Transverse colon (tissue), 4 donors: ENCODE results near the gene SNX1.

DNA sequence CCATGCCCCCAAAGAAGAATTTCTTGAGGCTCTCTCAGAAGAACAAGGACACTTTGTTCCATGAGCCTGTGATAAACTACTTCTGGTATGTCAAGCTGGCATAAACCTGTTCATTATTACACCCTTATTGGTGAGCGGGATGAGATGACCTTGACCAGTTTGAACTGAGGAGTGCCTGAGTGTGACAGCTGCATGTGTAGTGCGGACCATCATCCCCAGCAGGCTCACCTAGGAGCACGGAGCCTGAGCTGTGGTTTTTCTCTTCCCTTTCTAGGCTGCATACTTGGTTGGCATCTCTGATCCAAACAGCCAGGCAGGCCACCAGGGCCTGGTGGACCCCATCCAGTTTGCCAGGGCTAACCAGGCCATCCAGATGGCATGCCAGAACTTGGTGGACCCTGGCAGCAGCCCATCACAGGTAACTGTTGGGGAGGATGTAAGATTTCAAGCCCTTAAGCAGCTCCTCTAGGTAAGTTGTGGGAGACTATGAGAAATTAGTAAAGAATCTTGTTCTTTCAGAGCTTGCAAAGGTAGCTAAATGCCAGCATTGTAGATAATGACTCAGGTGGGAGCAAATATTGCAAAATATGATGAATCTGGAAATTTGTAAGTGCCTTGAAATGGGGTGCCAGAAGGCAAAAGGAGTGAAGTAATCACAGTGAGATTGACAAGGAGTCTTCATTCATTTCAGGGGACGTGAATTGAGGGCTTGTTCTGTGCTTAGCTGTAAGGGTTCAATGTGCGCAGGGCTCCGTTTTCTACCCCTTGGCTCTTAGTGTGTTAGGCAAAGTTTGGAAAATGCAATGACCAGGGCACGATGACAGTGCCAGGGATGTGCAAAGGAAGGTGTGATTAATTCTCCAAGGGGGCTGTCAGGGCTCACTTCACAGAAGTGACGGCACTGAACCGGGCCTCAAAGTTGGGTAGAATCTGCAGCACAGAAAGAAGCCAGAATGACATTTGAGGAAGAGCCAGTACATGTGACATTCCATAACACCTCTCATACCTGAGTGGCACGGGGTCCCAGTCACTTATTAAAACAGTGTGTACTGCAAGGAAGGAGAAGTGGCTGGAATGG lies 288.7 kb upstream of the TPM1 start:
- PRO-cap, result no peak
- RAMPAGE, long total RNA, 4 experiments, result start-site peak on the plus strand in 2 of 4 experiments, centred at positions 559 to 759 of the sequence, 8 to 21 reads per replicate

DNA sequence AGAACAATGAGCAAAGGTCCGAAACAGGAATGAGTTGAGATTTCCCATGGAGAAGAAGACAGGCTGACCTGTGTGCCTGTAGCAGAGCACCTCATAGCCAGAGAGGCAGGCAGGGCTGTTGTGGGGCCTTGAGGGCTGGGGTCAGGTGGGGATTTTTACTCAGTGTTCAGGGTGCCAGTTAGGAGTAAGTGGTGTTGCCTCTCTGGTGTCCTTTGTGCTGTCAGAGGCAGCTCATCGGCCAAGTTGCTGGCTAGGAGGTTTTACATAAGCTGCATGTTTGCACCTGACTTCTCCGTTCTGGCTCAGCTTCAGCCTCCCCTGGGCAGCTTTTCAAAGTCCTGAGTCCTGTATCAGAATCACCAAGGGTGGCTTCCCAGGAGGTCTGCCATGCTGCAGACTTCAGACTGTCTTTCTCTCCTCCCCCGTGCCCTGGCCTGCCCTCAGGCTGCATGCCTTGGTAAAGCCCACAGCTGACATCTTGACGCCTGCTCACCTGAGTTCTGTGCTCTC lies 242.6 kb upstream of the TPM1 start:
- PRO-cap, result no peak
- RAMPAGE, long total RNA, 4 experiments, result no peak in any of the 4 experiments

DNA sequence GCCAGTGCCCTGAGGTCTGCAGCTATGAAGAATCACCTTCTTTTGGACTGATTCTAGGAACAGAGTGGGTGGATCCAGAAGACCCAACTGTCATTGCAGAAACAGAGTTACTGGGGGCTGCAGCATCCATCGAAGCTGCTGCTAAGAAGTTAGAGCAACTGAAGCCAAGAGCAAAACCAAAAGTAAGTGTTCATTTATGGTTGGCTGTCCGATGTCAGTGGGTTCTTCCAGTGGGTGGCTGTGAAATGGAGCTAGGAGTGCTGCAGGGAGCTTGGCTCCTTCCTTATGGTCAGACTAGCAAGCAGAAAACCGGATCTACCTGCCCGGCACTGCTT lies 222.2 kb upstream of the TPM1 start:
- PRO-cap, result unidirectional peak, plus-strand start at position 241 of the sequence
- RAMPAGE, long total RNA, 4 experiments, result start-site peak on the plus strand in 1 of 4 experiments, centred at position 195 of the sequence, 9 reads per replicate

DNA sequence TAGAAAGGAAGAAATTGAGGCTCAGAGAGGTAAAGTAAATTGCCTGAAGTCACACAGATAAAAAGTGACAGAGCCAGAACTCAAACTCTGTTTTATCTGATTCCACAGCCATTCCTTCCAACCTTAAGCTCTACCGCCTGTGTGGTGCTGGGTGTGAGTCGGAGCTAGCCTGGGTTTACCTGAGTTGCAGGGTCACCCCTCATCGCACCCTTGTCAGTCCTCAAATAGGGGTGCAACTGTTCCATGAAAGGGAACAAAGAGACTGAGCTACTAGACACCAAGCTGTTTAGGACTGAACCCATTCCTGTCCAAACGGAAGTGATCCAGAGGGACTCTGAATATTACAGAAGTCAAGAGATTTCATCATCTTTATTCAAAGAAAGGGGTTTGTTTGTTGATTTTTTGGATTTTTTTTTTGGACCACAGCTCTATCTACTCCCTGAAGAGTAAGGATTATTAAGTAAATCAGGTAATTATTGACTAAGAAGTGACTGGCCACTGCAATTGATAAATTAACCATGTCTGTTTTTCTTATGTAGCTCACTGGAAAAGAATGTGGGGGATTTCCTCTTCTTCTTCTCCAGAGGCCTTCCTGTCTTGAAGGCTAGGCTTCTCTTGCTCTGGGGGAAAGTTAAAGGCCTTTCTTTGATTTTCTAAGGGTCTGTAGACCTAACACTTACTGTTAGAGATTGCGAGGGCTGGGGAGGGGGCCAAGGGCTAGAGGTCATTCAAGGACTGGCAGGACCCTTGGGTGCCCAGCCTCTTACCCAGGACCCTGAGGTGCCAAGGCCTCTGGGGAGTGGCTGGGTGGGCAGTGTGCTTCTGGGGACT lies 146.7 kb upstream of the TPM1 start:
- PRO-cap, result no peak
- RAMPAGE, long total RNA, 4 experiments, result no peak in any of the 4 experiments

DNA sequence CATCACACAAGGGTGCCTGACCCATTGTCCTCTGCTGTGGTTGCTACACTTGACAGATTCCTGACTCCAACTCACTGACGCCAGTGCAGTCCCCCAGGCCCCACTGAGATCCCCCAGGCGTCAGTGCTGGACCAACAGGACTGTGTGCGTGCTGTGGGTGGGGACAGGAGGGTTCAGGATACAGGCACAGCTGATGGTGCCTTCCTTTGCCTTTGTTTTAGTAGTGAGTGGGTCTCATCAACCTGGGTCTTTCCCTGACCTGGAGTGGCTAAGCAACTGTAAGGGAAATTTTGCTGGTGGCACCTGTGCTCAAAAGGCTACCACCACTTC lies 135.8 kb upstream of the TPM1 start:
- PRO-cap, result no peak
- RAMPAGE, long total RNA, 4 experiments, result no peak in any of the 4 experiments

DNA sequence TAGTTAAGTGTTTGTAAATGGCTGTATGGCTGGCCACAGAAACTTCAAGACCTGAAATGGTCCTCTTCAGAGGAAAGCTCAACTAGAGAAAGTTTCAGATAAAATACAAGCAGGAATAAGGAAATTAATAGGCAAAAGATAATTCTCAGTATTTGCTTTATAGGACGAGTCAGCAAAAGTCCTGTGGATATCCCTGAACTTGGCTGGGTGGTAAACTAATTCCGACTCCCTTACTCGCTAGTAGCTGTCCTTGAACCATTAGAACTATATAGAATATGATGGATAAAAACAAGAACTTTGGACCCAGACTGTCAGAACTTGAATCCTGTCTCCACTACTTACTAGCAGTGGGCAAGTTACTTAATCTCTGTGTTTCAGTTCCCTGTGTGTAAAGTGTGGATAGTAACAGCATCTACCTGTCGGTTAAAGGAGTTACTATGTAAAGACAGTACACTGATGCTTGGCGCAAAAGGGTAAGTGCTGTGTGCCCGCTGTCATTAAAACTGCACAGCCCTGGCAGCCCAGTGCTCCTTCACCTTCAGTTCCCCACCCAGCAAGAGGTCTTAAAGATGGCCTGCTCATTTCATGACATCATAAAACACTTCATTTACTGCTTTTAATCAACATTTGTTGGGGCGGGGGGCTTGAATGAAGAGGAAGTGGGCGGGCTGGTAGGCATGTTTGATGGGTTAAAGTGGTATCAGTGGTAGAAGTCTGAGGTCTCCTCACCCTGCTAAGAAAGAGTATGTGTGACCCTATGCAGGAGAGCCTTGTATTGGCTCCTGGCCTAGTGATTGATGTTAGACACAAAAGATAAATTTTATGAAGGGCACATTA lies 7.3 kb downstream of the TPM1 start:
- PRO-cap, result bidirectional peak, plus-strand start at position 314 of the sequence, minus-strand start at position 205 of the sequence
- RAMPAGE, long total RNA, 4 experiments, result no peak in any of the 4 experiments

GRCh38 chr15:63065327-63066173 lies 23.0 kb downstream of the TPM1 start:
- PRO-cap, result no peak
- RAMPAGE, long total RNA, 4 experiments, result no peak in any of the 4 experiments

DNA sequence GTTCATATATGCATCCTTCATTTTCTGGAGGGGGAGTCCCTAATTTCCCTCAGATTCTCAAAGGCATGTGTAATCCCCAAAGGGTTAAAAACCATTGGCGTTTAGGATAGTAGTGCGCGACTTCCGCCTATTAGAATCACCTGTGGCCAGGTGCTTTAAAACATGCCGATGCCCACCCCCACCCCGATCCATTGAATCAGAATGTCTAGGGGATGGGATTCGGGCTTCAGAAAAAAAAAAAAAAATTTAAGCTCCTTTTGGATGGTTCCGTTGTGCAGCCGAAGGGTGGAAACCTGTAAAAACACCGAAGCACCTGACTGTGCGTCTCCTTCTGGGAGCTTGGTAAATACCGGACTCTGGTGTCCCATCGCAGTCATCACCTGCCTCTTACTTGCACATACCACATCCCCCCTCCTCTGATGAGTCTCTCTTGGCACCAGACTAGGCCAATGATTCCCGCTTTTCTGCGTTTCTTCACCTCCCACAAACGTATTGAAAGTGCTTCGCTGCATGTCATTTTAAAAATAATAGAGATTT lies 676 bp downstream of the APH1B start:
- PRO-cap, result no peak
- RAMPAGE, long total RNA, 4 experiments, result no peak in any of the 4 experiments

DNA sequence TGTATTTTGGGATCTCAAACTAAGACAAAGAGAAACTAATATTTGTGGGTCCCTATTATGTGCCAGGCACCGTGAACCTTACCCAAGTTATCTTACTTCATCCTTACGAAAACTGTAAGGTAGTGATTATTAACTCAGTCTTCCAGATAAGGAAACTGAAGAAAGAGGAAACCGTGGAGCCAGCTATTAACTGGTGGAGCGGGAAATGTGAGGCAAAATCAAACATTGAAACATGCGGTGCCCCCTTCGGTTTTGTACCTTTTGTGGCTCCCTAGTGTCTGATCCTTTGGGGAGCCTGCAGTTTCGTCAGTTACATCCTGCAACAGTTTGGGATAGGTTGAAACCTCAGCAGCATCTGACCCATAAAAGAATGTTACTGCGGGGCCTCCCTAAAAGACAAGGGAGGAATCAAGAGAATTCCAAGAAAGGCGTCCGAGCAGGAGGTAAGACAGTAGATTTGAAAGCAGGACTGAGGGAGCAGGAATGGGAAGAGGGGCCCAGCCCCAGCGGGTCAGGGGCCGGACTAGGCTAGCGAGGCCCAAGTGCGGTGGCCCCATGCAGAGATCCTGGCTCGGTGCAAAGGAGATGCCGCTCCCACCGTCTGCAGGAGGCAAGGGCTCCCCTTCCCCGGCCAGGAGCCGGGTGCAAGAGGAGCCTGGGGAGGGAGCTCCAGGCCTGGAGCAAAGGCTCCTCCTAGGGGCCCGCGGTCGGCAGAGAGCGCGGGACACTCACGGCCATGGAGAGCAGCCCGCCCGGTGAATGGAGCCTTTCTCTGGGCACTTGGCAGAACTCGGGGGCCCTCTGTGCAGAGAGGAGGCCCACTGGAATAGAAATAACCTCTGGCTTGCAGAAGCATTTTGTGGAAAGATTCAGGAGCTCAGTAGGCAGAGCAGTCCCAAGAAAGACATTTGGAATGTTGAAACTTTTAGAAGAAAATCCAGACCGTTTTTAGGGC lies 43.3 kb upstream of the USP3 start:
- PRO-cap, result no peak
- RAMPAGE, long total RNA, 4 experiments, result no peak in any of the 4 experiments

GRCh38 chr15:63461985-63462605 lies 42.3 kb upstream of the USP3 start:
- PRO-cap, result no peak
- RAMPAGE, long total RNA, 4 experiments, result no peak in any of the 4 experiments

- PRO-cap, result no peak
- RAMPAGE, long total RNA, 4 experiments, result no peak in any of the 4 experiments
Observed at GRCh38 chr15:63510442-63510993, 6.1 kb downstream of the USP3 start.

DNA sequence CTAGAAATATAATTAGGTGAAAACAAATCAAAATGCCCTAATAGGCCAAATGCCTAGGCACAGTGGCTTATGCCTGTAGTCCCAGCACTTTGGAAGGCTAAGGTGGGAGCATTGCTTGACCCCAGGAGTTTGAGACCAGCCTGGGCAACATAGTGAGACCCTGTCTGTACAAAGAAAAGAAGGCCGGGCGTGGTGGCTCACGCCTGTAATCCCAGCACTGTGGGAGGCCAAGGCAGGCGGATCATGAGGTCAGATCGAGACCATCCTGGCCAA lies 20.0 kb upstream of the FBXL22 start:
- PRO-cap, result no peak
- RAMPAGE, long total RNA, 4 experiments, result no peak in any of the 4 experiments

DNA sequence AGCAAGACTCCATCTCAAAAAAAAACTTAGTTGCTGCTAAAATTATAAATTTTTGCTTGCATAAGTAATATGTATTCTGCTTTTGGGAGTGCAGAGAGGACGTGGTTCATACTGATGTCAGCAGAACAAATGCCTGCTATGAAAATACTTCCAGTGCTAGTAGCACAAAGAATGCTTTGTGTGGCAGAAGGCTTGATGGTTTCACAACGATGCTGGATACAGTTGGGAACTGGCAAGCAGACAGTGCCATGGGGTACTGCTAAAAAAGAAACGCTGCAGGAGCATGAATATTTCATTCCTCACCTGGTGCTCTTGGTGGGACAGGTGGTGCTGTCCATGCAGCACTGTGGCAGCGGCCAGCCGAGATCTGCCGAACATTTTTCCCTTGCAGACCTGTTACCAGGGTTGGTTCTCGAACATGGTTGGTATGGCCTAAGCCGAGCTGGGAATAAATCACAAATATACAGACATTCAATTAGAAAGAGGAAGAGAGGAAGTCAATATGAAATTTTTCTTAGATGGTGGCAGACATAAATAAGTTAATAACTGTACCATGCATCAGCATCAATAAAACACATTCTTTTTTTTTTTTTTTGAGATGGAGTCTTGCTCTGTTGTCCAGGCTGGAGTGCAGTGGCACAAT lies 31.3 kb downstream of the FBXL22 start:
- PRO-cap, result no peak
- RAMPAGE, long total RNA, 4 experiments, result no peak in any of the 4 experiments

GRCh38 chr15:63806065-63806882 lies 27.5 kb downstream of the HERC1 start:
- PRO-cap, result no peak
- RAMPAGE, long total RNA, 4 experiments, result no peak in any of the 4 experiments

DNA sequence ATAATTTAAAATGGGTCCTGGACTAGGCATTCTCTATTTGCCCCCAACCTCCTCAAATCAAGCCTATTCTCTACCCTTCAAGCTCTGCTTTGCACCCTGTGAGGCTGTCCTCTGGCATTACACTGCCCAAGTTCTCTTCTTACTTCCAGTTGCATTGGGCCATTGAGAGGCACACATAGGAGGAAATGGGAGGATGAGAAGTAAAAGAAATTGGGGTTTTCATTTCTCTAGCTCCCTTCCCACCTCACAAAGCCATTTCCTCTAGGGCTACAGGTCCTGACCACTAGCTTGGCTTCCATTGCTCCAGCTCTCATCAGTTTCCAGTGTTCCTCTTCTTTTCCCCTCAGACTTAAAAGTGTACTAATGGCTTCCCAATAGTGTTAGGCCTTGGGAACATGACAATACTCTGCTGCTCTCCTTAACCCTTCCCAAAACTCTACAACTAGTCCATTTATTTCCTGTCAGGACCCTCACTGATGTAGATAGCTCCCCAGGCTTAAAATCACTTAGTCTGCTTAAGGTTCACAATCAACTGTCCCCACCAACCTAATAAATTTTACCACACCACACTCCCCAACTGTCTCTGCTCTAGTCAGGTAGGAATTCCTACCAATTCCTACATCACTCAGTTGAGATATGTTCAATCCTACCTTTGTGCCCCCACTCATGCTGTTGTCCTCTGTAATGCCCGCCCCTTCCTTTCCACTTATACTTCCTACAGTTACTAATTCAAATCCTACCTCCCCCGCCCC lies 26.4 kb downstream of the HERC1 start:
- PRO-cap, result no peak
- RAMPAGE, long total RNA, 4 experiments, result no peak in any of the 4 experiments

DNA sequence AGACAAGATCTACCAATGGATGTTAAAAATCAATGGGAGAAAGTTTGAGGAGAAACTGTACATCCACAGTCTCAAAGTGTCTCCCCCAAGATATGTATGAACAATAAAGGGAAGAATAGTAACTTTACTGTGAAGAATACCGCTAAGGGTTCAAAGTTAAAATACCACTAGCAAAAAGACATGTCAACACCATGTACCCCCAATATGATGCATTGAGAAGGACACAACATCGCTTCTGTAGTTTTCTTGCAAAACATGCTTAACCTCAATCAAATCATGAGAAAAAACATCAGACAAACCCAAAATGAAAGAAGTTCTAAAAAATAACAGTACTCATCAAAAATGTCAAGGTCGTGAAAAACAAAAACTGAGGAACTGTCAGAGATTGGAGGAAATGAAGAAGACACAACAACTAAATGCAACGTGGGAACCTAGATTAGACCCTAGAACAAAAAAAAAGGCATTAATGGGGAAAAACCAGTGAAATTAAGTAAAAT lies 3.6 kb downstream of the HERC1 start:
- PRO-cap, result unidirectional peak, plus-strand start at position 381 of the sequence
- RAMPAGE, long total RNA, 4 experiments, result no peak in any of the 4 experiments

DNA sequence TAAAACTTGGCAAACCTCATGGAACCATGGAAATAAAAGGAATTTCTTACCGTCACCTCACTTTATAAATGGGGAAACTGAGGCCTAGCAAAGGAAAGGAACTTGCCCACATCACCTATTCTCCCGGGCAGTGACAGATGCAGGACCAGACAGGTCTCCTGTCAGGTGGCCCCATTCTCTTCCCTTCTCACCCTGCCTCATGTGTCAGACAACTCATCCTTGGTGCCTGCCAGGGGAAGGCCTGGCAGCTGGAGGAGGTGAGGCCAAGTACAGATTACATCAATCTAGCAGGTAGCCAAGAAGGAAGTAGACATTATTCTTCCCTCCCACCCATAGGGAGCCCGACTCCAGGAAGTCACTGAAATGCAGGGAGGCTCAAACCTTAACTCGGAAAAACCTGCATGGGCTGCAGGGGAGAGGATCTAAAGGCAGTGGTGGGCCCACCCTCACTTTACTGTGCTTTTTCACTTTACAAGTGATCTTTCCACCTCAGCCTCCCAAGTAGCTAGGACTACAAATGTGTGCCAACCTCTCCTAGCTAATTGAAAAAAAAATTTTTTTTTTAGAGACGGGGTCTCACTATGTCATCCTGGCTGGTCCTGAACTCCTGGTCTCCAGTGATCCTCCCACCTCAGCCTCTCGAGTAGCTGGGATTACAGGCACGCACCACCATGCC lies 39.6 kb downstream of the DAPK2 start:
- PRO-cap, result bidirectional peak, plus-strand start at position 390 of the sequence, minus-strand start at position 194 of the sequence
- RAMPAGE, long total RNA, 4 experiments, result no peak in any of the 4 experiments

DNA sequence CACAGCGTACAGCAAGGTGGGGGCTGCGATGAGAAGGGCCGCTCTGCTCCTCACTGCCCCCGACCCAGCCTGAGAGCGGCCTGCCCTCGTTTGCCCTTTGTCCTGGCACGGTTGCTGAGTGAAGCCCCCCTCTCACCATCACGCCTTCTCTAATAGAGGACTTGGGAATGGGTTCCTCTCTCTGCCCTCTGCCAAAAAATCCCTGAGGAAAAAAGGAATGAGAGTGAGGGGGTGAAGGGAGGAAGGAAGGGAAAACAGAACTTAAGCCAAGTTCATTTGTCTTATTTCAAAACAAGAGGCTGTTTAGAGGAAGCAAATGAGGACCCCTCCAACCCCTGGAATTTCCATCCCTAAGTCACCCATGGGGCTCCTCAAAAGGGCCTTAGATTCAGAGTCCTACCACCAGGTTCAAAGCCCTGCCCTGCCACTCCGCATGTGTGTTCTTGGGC lies 685 bp upstream of the DAPK2 start:
- PRO-cap, result no peak
- RAMPAGE, long total RNA, 4 experiments, result no peak in any of the 4 experiments

- PRO-cap, result bidirectional peak, plus-strand start at chr15:64095993, minus-strand start at chr15:64095824
- RAMPAGE, long total RNA, 4 experiments, result start-site peak on the plus strand in 4 of 4 experiments, at chr15:64095990-64096010 at its widest, 27 to 998 reads per replicate
Observed at GRCh38 chr15:64095621-64096229, at the start of gene SNX1. TSS of gene SNX1 (plus strand) at chr15:64095982.

GRCh38 chr15:64106231-64106587 lies 10.4 kb downstream of the SNX1 start:
- PRO-cap, result no peak
- RAMPAGE, long total RNA, 4 experiments, result start-site peak on the plus strand in 2 of 4 experiments, at chr15:64106327-64106534 at its widest, 7 reads per replicate